AG08470 (cell line): ENCODE measurements around a stretch of chr14.

GRCh38 chr14:98138089-98138699 lies 1133.8 kb downstream of the BCL11B start:
- RRBS = no CpG with 5 or more reads among the region's 9 CpGs

- RRBS = no CpG with 5 or more reads among the region's 5 CpGs
These were observed 1096.7 kb downstream of the BCL11B start for GRCh38 chr14:98175221-98175729.

GRCh38 chr14:98607465-98607734 lies 664.6 kb downstream of the BCL11B start:
- RRBS = no CpG with 5 or more reads among the region's 1 CpG

DNA sequence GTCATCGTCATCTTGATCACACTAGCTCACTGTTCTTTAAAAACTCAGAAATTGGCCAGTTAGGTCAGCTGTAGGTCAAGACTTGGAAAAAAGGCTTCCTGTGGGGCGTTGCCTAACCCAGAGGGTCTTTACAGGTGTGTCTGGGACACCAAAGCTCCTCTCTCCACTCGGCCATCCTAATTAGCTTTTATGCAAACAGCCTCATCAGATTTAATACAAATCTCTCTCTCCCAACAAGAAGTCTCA lies 239.4 kb downstream of the BCL11B start:
- RRBS = no CpG with 5 or more reads among the region's 3 CpGs

DNA sequence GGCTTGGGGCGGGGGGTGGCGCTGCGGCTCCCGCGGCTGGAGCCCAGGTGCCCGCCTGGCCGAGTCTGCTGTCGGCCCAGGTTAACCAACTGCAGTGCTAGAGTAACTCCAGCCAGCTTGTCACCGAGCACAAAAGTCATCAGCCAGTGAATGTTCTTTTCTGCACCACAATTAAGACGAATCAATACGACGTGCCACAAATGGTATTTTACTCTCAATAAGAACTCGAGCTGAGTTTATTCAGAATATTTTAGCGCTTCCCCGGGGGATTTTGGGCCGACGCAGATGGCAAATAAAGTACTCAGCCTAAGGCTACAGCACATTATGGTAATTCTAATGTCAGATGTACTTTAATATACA lies 83.2 kb downstream of the BCL11B start:
- RRBS = no CpG with 5 or more reads among the region's 17 CpGs

GRCh38 chr14:99257871-99258854 lies 13.8 kb downstream of the BCL11B start:
- RRBS = 29% methylated on average over 7 of the region's 22 CpGs

GRCh38 chr14:99260505-99261413 lies 11.2 kb downstream of the BCL11B start:
- RRBS = no CpG with 5 or more reads among the region's 20 CpGs

DNA sequence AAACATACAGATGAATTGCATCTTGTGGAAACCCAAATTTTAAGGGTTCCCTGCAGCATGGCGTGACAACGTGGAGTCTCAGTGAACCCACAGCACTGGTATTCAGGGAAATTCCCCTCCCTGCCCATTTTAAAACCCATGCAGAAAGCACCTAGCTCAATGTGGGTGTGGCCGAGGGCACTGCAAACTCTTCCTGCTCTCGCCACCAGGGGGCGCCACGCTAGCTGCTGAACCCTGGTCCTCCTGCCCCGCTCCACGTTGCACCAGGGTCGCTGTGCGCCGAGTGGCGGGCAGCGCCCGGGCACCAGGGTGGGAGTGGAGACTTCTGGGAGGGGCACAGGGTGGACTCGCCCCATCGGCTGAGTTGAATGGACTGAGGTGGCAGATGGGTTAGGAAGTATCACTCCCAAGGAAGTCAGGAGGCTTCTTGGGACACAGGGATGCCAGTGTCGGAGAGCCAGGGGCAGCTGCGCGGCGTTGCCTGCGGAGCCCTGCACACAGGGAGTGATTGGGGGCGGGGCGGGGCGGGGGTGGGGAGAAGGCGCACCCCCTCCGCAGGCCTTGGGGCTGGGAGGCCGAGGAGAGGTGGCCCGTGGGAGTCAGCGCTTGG lies 48.1 kb upstream of the BCL11B start:
- RRBS = no CpG with 5 or more reads among the region's 29 CpGs

GRCh38 chr14:99360748-99361471 lies 88.9 kb upstream of the BCL11B start:
- RRBS = no CpG with 5 or more reads among the region's 18 CpGs

GRCh38 chr14:99444956-99445425 lies 35.7 kb downstream of the SETD3 start:
- RRBS = no CpG with 5 or more reads among the region's 7 CpGs

DNA sequence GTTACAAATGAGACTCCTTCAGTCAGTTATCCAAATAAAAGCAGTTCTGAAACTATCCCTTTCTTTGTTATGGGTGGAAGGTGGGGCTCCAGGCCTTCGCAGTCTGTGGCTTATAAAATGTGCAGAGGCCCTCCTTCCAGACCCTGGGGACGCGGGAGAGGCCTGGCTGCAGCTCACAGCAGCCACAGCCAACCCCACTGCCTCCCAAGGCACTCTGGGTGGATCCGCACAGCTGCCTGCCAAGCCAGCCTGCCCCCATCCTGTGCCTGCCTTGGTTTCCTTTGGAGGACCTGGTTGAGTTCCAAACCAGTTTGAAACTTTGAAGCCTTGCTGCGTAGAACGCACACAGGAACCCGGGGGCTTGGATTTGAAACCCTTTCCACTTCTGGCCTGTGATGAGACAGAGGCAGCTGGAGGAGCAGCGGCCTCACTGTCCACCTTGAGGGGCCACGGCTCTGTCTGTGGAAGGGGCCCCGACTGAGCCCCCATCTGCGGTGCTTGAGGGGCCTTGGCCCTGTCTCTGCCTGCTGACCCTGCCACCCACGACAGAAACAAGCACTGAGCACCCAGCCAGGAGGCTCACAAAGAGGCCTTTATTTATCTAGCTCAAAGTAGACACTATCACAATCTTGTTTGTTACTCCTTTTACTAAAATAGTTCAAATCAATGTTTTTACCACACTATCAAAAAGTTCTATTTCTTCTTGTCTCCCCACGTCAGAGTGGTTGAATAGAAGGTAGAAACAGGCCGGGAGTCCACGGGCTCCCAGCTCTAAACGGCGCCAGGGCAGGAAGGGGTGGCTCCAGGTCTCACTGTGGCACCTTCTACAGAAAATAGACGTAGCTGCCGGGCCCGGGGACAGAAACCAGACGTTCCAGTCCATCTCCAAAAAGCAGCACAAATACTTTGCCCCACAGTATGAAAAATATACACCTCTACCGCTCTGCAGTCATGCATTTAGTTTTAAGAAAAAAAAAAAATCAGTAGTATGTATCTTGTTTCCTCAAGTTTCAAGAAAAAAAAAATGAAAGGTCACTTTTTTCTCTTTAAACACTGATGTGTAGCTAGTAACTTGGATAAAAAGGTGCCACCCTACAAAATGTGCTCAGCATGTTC lies 30.6 kb downstream of the CCNK start:
- RRBS = 91% methylated on average over 4 of the region's 22 CpGs

GRCh38 chr14:99512577-99513221 lies 31.5 kb downstream of the CCNK start:
- RRBS = no CpG with 5 or more reads among the region's 17 CpGs

DNA sequence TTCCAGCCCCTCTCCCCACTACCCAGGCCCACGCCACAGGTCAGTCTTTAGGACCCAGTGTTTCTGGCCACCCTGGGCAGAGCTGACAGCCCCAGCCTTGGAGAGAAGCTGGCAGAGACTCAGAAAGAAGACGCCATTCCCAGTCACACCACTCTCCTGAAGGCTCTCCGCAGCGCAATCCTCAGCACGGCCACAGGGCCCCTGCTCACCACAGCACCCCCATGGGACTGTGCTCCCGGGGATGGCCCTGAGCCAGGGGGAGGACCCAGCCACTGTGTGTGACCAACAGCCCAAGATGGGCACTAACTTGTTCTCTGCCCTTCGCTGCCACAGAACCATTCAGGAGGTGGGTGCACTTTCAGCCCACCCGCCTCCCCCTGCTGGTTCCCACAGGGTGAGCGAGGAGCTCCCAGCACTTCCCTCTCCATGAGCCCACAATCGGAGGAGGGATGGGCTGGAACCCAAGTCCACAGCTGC lies 57.1 kb downstream of the CCNK start:
- RRBS = no CpG with 5 or more reads among the region's 10 CpGs

DNA sequence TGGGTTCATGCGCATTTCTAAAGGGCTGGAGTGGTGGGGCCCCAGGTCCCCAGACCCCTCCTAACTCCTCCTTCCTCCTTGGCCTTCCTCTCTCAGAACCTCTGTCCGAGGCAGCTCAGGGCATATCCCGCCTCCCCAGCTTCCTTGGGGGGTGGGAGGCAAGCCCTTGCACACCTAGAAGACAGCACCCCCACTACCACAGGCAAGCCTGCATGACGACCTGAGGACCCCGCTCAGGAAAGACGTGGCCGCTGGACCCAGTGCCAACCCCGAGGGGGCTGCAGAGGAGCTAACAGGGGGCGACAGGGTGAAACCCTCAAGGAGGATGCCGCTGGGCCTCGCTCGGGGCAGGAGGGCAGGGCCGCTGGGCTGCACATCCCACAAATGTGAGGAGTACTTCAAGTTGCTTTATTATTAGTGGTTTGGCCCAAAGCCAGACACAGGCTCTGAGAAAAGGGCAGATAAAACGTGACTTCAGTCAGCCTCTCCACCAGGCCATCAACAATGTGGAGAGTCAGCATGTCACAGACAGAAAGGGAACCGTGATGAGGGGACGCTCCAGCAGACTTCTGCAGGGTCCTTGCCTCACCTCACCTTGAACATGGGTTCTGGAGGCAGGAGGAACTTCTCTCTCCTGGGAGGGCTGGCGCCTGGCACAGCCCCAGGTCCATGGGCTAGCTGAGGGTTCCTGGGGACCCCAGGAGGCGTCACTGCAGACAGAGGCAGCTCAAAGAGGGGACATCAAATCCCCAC lies 35.5 kb downstream of the CCDC85C start:
- RRBS = no CpG with 5 or more reads among the region's 18 CpGs

DNA sequence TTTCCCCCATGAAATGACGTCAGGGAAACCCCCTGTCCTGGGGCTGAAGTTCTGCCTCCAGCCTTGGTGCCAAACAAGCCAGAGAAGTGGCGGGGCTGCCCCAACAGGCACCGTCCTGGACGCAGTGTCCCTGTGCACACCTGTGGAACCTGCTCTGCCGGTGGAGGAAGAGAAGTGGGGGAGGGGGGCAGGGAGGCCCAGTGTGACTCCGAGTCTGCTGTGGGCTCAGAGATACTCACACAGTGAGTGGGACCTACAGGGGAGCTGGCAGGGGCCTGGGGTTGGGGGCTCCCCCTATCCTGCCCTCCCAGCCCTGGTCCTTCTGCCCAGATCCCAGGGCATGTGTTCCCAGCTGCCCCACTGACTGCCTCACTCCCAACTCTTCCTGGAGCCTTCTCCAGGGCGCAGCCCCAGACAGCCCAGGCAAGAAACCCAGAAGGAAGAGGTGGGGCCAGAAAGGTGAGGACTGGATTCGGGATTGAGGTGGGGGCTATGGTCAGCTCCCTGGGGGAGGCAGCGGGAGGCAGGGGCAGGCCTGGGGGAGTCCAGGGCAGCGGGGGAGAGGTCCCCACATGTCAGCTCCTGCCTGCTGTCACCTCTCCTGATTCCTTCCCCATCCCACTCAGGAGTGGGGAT lies 24.7 kb downstream of the CCDC85C start:
- RRBS = no CpG with 5 or more reads among the region's 10 CpGs

DNA sequence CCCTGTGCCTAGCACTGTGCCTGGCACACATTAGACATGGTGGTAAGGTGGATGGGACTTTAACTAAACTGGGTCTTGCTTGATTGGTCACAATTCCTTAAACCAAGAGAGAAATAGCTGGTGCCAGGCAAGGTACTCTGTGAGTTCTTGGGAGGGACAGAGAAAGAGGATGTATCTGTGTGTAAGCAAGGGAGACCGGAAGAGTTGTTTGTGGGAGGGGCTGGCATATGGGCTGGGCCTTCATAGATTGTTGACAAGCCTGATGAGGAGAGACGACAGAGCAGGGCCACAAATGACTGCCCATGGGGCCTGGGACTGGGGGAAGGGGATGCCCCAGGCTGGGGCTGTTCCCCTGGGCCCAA lies 11.6 kb upstream of the CYP46A1 start:
- RRBS = no CpG with 5 or more reads among the region's 2 CpGs

DNA sequence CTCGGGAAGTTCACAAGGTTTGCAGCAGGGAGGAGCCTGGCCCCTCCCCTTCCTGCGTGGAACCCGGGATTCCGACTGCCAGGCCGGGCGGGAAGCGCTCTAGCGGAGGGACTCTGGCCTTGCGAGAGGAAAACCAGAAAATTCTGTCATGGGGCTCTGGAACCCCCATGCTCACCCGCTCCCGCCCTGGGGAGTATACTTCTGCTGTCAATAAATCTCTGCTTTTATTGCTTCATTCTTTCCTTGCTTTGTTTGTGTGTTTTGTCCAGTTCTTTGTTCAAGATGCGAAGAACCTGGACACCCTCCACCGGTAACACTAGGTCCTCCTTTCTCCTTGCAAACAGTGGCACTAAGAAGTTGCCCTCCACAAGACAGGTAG lies 98.1 kb upstream of the EVL start:
- RRBS = no CpG with 5 or more reads among the region's 13 CpGs

DNA sequence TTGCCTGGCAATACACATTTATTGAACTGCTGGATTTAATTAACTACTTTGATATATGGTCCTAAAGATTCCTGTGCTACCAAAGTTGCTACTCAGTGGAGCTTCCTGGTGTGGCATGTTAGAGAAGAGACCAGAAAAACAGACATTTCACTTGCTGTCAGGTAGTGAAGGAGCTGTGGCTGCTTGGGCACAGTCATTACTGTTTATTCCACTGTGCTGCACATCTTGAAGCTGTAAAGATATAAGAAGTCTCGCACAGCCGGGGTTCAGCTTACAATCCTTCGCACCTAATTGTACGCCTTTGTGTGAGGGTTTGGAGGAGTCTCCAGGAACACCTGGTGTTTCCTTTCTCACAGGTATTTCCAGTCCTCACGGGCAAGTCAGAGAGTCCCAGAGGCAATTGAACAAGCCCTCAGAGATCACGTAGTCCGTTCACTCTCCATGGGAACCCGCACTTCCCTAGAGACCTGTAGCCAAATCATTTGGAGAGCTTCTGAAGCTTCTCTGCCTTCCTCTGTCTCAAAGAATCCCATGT lies 4.0 kb downstream of the EVL start:
- RRBS = no CpG with 5 or more reads among the region's 8 CpGs

GRCh38 chr14:100131086-100131743 lies 28.2 kb downstream of the DEGS2 start:
- RRBS = no CpG with 5 or more reads among the region's 11 CpGs

- RRBS = no CpG with 5 or more reads among the region's 15 CpGs
These were observed 25.0 kb downstream of the DEGS2 start for GRCh38 chr14:100134170-100135046.